Sigmoid colon (tissue), 4 donors: ENCODE results near the genes GRXCR2, RBM27, GPR151, SPINK6 and FBXO38.

DNA sequence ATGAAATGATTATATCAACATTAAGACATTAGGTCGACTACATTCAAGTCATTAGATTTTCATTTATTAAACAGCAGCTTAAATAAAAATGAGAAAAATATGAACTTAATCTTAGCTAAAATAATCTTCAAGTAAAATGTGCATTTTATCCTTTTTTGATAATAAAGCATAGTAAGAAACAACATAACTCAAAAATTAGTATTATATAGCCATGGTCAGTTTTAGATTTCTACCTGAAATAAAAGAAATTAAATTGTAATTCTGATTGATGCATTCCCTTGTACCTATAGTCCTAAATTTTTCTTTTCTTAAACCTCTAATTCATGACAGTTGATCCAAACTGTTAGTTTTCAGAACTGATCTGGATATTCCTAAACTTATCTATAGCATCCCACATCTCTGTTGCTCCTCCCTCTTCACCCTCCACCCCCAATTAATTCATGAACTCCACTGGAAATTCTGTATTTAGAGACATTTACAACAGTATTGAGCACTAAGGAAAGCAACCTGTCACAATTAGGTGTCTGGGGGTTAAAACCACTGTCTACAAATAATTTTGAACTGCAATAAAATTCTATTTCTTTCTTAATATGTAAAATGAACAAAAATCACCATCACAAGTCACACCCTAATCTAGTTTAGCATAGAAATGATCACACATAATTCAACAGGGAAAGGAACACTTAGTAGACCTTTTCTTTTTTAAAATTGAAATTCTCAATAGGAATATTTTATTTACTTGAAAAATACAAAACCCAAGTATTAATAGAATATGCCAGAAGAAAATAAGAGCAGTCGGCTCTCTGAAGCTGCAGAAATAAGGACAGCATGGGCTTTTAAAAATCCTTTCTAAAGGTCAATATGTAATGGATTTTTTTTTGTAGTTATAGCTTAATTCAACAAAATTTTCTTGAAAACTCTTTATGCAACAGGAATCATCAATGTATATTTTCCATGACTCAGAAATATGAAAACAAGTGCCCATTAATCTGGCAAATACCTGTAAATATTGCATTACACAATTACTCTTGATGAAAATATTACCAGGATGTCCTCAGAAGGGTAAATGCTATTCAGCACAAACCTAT is 8.6 kb downstream of the NR3C1 start:
- PRO-cap = no peak
- RAMPAGE, long total RNA, 4 experiments = no peak in any of the 4 experiments

GRCh38 chr5:143405535-143405792 is 2.0 kb upstream of the NR3C1 start:
- PRO-cap = no peak
- RAMPAGE, long total RNA, 4 experiments = no peak in any of the 4 experiments

GRCh38 chr5:143409726-143410291 is 6.3 kb upstream of the NR3C1 start:
- PRO-cap = no peak
- RAMPAGE, long total RNA, 4 experiments = no peak in any of the 4 experiments

- PRO-cap = no peak
- RAMPAGE, long total RNA, 4 experiments = no peak in any of the 4 experiments
Observed at GRCh38 chr5:143417835-143418525, 14.5 kb upstream of the NR3C1 start.

- PRO-cap = no peak
- RAMPAGE, long total RNA, 4 experiments = no peak in any of the 4 experiments
Observed at GRCh38 chr5:143682043-143682732, 129.8 kb upstream of the HMHB1 start.

DNA sequence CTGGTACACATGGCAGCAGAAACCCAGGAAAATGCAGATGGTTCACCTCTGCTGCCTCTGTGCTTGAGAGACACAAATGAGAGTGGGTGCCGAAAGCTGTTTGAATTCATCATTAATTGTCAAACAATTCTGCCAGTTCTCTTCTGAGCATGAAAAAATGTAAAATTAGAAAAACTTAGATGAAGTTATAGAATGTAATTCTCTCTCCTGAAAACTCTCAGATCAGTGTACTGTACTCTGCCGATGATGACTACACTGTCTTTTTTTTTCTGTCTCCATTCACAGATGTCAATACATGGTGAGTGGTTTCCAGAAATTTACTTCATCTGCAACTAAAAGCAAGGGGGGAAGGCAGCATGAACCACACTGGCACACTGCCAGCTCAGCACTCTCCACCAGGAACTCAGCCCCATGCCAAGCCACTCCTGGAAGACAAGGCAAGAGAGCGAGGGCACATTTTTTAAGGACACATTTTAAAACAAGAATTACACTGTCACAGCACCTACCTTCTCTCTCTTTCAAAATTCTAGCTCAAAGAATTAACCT is 75.2 kb downstream of the HMHB1 start:
- PRO-cap = no peak
- RAMPAGE, long total RNA, 4 experiments = no peak in any of the 4 experiments

- PRO-cap = no peak
- RAMPAGE, long total RNA, 4 experiments = no peak in any of the 4 experiments
Observed at GRCh38 chr5:145500646-145501056, 334.5 kb downstream of the PRELID2 start.

- PRO-cap = no peak
- RAMPAGE, long total RNA, 4 experiments = no peak in any of the 4 experiments
Observed at GRCh38 chr5:145872894-145873292, at the start of gene GRXCR2. Gene GRXCR2, minus strand, starts transcription at chr5:145873014.

GRCh38 chr5:146203530-146204207 is at the start of gene RBM27:
Gene RBM27, plus strand, starts transcription at chr5:146203605.
- PRO-cap = unidirectional peak, plus-strand start at chr5:146203615
- RAMPAGE, long total RNA, 4 experiments = start-site peak on the plus strand in 4 of 4 experiments, at chr5:146203559-146203639 at its widest, 27 to 446 reads per replicate

- PRO-cap = no peak
- RAMPAGE, long total RNA, 4 experiments = no peak in any of the 4 experiments
Observed at GRCh38 chr5:146515912-146516449, at the start of gene GPR151. Gene GPR151, minus strand, starts transcription at chr5:146516190.

GRCh38 chr5:147387060-147387492 is 122.8 kb downstream of the DPYSL3 start:
- PRO-cap = no peak
- RAMPAGE, long total RNA, 4 experiments = no peak in any of the 4 experiments

DNA sequence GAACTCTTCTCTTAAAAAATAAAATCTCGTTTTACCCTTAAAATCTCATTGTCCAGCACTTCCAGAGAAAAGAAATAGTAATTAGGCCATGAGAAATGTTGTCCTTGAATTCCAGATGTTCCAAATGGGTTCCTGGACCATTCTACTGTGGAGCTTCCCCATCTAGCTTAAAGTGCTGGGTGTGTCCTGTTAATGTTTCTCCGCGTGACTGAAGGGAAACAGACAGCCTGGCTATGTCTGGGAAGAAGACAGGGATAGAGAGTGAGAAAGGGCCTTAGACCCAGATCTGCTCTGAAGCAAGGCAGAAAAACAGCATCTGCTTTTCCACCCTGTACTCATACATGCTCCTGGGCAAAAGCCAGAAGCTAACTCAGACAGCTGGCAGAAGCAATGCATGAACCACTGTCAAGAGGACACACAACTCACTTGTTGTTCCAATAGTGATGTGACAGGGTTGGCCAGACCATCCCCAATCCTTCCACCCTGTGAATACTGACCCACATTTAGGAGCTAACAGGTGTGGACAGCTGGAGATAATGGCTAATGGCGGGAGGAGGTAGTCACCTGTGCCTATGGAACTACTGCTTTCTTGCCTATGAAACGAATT is 63.4 kb downstream of the DPYSL3 start:
- PRO-cap = no peak
- RAMPAGE, long total RNA, 4 experiments = no peak in any of the 4 experiments

GRCh38 chr5:147454995-147455899 is 54.6 kb downstream of the DPYSL3 start:
- PRO-cap = unidirectional peak, plus-strand start at chr5:147455626
- RAMPAGE, long total RNA, 4 experiments = no peak in any of the 4 experiments

GRCh38 chr5:147483828-147484783 is 25.8 kb downstream of the DPYSL3 start:
- PRO-cap = no peak
- RAMPAGE, long total RNA, 4 experiments = no peak in any of the 4 experiments

DNA sequence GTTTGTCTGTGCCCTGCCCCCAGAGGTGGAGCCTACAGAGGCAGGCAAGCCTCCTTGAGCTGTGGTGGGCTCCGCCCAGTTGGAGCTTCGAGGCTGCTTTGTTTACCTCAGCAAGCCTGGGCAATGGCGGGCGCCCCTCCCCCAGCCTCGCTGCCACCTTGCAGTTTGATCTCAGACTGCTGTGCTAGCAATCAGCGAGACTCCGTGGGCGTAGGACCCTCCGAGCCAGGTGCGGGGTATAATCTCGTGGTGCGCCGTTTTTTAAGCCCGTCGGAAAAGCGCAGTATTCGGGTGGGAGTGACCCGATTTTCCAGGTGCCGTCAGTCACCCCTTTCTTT is 61.3 kb downstream of the JAKMIP2 start:
- PRO-cap = no peak
- RAMPAGE, long total RNA, 4 experiments = no peak in any of the 4 experiments

- PRO-cap = no peak
- RAMPAGE, long total RNA, 4 experiments = no peak in any of the 4 experiments
Observed at GRCh38 chr5:147946276-147947396, 40.3 kb upstream of the C5orf46 start.

DNA sequence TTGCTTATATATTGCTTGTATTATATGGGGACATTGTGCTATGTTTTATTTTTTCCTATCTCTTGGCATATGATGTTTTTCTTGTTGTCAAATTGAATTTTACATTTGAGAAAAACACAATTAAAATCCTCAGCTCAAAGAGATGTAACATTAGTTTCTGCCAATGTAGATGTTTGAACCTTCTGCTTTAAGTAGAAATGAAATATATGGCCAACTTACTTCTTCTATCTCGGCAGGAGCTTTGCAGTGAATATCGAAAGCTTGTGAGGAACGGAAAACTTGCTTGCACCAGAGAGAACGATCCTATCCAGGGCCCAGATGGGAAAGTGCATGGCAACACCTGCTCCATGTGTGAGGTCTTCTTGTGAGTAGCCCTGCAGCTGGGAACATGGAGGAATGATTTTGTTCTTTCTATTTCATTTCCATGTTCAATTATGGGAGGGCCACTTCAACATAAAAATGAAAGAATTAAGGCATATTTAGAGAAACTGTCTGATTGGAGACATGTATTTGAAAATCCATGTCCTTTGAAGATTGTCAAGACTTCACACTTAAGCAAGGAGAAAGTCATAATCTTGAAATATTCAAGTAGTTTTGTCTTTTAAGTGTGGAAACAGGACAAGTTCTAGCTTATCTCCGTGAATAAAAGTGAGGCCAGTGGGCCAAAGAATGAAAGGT is 36.6 kb downstream of the SPINK5 start:
- PRO-cap = no peak
- RAMPAGE, long total RNA, 4 experiments = no peak in any of the 4 experiments

DNA sequence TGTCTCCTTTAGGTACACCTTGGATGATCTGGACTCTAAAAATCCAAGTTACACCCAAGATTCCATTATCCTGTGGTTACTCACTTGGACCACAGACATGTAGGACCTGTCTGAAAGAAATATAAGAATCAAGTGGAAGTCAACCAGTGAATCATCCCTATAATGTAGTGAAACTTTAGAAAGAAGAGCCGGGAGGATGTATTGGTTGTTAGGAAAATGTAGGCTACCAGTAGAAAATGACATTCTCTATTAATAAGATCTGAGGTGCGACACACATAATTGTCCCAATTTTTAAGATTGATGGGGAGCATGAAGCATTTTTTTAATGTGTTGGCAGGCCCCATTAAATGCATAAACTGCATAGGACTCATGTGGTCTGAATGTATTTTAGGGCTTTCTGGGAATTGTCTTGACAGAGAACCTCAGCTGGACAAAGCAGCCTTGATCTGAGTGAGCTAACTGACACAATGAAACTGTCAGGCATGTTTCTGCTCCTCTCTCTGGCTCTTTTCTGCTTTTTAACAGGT is at the start of gene SPINK6:
TSS of gene SPINK6 (plus strand) at position 413 of the 527 bp plus-strand sequence.
- PRO-cap = no peak
- RAMPAGE, long total RNA, 4 experiments = no peak in any of the 4 experiments

- PRO-cap = bidirectional peak, plus-strand start at chr5:148384015, minus-strand start at chr5:148383783
- RAMPAGE, long total RNA, 4 experiments = start-site peak on the plus strand in 4 of 4 experiments, at chr5:148383943-148384015 at its widest, 191 to 330 reads per replicate; start-site peak on the minus strand in 4 of 4 experiments, at chr5:148383779-148383917 at its widest, 5 to 40 reads per replicate
Observed at GRCh38 chr5:148383523-148384102, at the start of gene FBXO38. Gene FBXO38, plus strand, starts transcription at chr5:148383958.

DNA sequence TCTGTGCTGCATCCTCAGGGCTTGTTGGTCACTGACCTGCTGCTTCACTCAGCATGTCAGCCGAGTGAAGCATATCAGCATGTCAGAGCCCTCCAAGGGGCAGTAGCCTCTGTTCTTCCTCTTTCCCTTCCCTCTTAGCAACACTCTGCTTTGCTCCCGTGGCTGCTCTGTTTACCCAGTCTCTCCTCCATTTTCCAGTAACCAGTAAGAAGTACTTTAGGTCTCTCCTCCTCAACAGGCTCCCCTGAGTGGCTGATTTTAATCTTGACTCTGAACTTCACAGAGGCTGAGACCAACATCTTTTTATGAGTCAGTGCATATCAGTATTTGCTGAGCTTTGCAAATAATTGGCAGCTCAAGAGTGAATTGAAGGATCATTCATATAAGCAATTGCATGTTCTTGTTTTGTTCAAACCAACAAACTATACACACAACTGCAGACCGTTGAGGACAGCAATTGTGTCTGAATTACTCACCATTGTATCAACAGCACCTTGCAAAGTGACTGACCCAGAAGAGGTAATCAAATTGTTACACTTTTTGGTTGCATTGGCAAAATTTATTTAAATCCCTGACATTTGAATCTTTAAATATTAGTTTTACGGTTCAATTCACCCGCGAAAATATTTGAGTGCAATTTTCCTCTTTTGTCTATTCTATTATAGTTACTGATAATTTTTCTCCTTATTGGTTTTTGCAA is 18.4 kb upstream of the ADRB2 start:
- PRO-cap = no peak
- RAMPAGE, long total RNA, 4 experiments = no peak in any of the 4 experiments